AG09319 (cell line): Measurements from ENCODE around the gene KCNJ10.

GRCh38 chr1:159581218-159581753 is 6.3 kb upstream of the APCS start:
- RRBS, result no CpG with 5 or more reads among the region's 3 CpGs

DNA sequence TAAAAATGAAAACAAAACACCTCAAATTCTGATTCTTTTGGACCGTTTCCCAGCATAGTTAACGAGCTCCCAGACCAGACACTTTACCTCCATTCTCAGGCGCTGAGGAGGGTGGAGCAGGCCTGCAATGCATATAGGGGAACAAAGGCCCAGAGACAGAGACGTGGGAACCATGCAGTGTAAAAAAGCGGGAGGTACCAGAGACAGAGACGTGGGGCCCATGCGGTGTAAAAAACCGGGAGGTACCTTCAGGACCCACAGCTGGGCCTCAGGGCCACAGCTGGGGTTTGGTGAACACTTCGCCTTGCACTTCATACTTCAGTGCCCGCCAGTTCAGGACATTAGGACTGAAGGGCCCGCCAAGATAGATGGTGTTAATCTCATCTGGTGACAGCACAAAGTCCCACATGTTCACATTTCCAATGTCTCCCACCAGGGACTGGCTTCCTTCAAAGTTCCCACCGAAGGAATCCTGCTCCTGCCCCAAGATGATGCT is 1.1 kb downstream of the CRP start:
- RRBS, result no CpG with 5 or more reads among the region's 12 CpGs

DNA sequence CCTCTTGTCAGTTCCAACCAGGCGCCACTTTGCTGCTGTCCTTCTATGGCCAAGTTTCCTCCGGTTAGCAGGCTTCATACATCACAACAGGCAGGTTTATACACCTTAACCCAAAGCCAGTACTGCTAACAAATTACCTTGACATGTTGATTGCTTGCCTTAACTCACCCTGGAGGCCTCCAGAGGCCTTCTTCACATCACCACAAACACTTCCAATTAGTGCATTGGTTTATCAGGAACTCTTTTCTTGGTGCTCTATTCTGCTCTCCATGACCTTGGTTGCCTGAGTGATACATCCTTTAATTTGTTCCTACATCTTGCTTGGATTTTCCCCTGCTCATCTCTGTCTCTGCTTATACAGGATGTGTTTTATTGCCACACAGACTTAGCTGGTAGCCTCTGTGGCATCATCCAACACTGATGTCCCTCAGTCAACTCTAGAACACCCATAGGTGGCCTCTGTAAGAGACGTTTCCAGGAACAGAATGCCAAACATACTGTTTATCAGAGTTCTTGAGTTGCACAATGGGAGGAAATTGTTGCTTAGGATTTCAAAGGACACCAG is 28.9 kb upstream of the DUSP23 start:
- RRBS, result no CpG with 5 or more reads among the region's 3 CpGs

DNA sequence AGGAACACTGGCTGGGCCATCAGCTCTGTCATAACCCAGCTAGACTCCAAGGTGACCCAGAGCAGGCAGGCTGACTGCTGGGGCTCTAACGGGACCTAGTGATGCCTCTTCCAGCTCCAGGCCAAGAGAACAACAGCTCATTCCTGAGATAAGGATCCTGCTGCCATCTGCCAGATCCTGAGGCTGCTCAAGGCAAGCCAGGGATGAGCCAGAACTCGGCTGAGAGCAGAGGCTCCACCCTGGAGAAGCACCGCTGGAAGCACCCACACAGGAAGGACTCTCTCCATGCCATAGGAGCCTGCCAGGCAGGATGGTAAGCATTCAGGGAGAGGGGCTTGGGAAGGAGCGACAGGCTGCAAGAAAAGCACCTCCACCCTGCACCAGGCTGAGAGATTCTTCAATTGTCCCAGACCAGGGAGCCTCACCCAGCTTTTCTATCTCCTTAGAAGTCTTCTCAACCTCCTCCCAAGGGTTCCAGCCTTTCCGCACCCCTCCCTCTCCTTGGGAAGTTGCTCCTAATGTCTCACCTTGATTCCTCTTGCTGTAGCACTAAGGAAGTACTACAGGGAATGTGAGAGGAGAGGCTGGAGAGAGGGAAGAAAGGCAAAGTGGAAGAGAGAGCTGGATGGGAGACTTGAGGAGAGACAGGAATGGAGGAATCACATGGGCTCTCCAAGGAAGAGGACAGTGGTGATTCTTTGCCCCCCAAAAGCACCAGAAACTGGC is 1.8 kb downstream of the VSIG8 start:
- RRBS, result no CpG with 5 or more reads among the region's 5 CpGs

GRCh38 chr1:159867609-159868155 is 5.2 kb upstream of the VSIG8 start:
- RRBS, result no CpG with 5 or more reads among the region's 9 CpGs

GRCh38 chr1:159917347-159917783 is 7.9 kb downstream of the TAGLN2 start:
- RRBS, result no CpG with 5 or more reads among the region's 6 CpGs

- RRBS, result 94% methylated on average over 8 of the region's 24 CpGs
These were observed 3.1 kb upstream of the TAGLN2 start for GRCh38 chr1:159928188-159928967.

GRCh38 chr1:159961675-159962200 is 7.7 kb upstream of the SLAMF9 start:
- RRBS, result no CpG with 5 or more reads among the region's 16 CpGs

DNA sequence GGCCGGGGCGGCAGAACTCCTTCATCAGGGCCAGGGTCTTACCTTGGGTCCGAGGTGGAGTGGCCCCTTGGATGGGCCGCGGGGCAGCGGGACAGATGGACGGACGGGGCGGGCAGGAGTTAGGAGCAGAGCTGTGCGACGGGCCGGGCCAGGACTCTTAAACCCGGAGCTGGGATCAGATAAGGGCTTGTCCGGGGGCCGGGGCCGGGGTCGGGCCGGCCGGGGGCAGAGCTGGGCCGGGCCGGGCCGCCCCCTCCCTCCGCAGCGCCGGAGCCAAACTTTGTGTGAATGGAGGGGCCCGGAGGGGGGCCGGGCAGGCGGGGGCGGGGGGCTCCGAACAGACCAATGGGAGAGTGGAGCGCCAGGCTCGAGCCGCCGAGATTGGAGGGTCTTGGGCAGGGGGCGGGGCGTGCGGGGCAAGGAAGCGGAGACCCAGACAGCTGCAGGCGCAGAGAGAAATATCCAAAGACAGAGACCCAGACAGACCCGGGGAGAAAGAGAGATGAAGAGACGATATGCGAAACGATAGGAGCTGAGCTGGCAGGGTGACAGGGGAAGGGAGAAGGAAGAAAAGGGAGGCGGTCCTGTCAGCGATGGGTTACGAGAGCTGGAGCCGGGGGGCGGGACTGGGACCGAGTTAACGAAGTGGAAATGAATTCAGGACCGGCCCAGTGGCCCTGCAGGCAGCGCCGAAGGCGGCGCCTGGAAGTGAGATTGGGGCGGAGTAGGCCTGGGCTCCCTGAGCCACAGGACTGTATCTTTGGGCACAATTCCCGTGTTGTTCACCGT is at the start of gene KCNJ10:
Gene KCNJ10, minus strand, starts transcription at position 181 of the 789 bp plus-strand sequence.
- RRBS, result 0% methylated on average over 2 of the region's 58 CpGs

GRCh38 chr1:160096504-160097182 is 1.8 kb downstream of the IGSF8 start:
- RRBS, result no CpG with 5 or more reads among the region's 4 CpGs

- RRBS, result no CpG with 5 or more reads among the region's 1 CpG
These were observed 13.2 kb upstream of the CASQ1 start for GRCh38 chr1:160177098-160177567.

DNA sequence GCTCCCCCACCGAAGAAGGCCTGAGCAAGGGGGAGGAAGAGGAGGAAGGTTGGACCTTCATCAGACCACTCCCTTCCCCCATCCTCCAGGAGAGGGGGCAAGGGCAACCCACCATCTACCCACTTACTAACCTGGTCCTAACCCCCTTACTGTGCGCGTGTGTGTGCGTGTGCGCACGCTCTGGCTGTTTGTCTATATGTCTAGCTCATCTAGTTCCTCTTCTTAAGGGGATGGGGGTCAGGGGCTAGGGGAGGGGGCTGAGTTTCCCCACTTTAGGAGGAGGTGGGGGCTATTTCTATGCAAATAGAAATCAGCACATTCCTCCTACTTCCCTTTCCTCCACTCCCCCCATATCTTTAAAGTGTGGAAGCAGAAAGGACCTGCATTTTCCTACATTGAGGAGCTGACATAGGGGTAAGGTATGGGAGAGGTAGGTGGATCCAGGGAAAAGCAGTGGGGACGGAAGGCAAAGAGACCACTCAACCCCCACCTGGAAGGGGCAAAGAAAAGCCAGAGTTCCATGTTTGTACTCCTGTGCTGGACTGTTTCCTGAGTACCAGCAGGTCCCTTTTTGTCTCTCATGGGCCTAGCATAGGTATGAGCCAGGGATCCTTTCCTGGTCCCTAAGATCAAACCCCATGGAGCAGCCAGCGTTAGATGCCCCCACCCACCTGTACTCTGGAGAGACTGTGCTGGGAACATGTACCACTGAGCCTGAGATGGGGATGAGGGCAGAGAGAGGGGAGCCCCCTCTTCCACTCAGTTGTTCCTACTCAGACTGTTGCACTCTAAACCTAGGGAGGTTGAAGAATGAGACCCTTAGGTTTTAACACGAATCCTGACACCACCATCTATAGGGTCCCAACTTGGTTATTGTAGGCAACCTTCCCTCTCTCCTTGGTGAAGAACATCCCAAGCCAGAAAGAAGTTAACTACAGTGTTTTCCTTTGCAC is 8.6 kb downstream of the PEA15 start:
- RRBS, result no CpG with 5 or more reads among the region's 9 CpGs

DNA sequence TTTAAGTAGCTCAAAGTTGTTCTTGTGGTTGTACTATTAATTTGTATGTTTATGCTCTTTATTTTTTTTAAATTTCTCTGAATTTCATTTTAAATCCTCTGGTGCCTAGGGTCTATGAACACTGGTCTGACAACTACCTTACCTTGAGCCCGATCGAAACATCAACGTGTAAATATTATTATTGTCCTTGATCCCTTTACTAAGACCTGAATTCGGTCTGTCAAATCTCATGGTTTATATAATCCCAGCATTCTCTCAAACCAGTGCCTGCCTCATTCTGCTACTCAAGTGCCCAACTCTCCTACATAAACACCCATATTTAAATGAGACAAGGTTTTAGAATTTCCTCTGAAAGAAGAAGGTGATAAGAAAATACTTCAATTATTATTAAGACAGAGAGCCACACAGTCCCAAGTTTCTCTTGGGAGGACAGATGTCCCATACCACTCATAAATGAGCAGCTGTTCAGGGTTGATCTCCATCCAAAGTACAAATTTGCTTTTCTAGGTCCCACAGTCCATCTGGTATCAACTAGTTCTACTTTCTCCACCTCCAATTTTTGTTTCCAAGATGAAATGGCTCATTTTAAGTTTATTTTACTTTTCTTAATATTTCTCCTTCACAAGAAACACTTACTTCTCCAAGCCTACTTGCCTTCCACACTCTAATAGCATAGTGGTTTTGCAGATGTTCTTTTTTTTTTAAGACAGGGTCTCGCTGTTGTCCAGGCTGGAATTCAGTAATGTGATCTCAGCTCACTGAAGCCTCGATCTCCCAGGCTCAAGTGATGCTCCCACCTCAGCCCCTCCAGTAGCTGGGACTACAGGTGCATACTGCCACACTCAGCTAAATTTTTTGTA is 11.3 kb downstream of the DCAF8 start:
- RRBS, result no CpG with 5 or more reads among the region's 6 CpGs

GRCh38 chr1:160362360-160362834 is 4.5 kb upstream of the NHLH1 start:
- RRBS, result no CpG with 5 or more reads among the region's 5 CpGs

DNA sequence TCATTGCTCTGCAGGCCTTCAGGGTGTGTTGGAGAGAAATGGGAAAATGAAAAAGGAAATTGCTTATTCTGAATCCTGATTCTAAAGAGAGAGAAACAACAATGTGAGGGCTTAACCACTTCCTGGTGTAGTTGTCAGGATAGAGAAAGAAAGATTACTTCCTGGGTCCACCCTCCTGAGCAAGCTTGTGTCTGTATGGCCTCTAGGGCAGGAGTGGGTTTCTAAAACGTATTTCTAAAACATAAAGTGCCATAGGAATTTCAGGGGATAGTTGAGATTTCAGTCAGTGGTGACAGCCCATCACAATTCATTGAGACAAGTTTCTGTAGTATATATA is 28.4 kb downstream of the VANGL2 start:
- RRBS, result no CpG with 5 or more reads among the region's 1 CpG

DNA sequence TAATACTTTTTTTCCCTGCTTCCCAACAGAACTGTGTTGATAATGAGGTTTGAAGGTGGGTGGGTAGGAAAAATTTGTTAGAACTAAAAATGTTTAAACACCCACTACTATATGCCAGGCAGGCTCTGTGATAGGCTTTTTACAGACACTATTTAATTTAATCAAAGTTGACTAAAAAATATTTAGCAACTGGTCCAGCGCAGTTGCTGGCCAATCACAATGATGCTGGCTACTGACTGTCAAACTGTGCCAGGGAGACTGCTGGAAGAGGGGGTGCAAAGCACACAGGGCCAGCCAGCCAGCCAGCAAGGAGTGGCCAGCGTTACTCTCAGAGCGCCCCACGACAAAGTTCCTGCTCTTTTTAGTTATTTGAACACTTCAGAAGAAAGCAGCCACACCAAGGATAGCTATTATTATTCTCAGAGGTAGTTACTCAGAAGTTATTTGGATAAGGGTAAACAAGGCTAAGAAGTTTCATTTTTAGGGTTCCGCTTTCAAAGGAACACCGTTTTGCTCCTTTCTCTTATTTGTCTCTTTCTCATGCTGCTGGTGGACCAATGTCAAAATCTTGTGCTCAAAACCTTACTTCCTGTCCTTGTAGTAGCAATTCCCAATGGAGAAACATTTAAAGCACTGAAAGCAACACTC is 59.8 kb downstream of the VANGL2 start:
- RRBS, result no CpG with 5 or more reads among the region's 6 CpGs

DNA sequence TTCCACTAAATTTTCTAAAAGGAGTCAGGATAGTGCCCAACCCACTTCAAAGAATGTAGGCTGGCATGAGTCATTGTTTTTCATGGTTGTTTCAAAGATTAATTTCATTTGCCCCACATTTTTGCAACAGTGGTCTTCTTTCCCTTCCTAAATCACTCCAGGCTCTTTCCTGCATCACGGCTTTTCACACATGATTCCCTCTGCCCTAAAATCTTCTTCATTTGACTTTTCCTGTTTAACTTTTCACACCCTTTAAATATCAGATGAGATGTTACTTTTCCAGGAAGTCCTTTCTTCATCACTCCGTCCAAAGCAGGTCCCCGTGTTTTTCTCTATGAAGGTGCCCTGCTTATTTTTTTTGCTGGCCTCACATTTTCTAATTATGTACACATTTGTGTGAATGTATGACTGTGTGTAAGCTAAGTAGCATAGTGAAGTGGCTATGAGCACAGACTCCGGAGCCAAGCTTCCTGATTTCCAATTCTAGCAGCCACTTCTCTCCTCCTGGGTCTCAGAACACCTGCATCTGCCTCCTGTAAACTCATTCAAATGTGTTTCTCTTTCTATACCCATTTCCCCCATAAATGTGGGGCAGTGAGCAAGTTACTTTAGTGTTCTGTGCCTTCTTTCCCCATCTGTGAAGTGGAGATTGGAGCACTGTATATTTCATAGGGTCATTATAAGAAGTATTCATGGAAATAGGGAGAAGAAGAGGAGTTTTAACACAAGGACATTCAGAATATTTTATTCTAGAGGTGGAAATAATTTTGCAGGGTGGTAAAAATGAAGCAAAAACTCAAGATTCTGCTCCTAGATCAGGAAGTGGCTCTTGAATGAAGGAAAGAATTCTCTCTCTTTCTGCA is 2.1 kb downstream of the SLAMF6 start:
- RRBS, result no CpG with 5 or more reads among the region's 4 CpGs

- RRBS, result no CpG with 5 or more reads among the region's 3 CpGs
These were observed 19.9 kb downstream of the CD84 start for GRCh38 chr1:160559252-160559897.

DNA sequence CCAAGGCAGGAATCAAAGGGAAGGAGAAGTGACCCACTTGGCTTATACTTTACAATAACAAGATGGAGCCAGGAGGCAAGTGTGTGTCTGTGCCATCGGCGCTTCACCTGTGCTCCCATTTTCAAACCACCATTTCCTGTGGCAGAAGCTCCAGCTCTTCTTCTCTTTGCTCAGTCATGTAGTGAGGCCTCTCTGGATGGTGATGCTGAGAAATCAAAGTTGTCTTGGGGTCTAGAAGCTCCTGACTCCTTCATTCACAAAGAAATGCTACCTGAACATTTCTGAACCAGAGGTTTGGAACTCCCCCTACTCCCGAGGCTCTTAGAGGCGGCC is 18.1 kb downstream of the SLAMF1 start:
- RRBS, result no CpG with 5 or more reads among the region's 4 CpGs

DNA sequence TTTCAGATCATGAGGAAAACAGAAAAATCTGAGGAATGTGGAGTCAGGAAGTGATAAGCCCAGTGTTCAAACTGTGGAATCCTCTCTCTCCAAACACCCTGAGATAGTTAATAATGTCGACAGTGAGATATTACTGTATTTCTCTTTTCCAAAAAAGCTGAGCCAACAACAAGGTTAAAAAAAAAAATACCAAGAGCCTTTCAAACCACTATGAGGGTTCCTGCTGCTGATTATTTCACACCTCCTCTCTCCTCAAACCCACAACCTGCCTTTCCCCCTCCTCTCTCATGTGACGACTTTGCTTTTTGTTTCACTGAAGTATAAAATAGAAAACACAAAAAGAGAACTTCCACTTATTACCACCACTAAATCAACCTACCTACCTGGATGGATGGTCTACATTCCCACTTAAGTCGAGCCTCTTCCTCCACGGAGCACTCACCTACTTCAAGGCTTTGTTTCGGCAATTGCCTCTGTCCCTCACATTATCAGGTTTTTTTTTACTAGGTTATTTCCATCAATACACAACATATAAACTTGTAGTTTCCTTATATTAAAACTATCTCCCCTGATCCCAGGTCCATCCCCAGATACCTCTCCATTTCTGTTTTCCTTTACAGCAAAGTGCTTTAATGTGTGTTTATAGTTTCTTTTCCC is 8.7 kb downstream of the SLAMF1 start:
- RRBS, result no CpG with 5 or more reads among the region's 5 CpGs